Epithelial cell of esophagus (primary cell): ENCODE results near the genes GPBAR1 and CRYBA2.

DNA sequence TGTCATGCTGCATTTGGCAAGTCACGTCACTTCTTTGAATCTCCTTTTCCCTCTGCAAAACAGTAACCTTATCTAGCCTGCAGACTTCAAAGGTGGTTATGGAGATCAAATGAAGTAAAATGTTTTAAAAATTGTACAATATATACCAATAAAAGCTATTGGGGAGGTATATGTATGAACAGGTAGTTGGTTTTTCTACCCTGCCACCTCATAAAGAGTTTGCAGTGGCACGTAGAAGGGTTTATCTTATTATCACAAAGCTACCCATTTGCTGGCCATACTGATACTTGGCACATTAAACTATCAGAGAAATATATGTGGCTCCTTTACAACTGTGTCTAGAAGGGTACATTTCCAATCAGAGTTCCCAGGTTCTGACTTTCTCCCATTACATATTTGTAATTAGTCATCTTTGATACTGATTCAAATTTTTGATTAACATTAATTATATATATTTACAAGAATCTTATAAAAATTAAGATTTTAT is 21.0 kb downstream of the ARPC2 start:
- RRBS, result no CpG with 5 or more reads among the region's 2 CpGs

DNA sequence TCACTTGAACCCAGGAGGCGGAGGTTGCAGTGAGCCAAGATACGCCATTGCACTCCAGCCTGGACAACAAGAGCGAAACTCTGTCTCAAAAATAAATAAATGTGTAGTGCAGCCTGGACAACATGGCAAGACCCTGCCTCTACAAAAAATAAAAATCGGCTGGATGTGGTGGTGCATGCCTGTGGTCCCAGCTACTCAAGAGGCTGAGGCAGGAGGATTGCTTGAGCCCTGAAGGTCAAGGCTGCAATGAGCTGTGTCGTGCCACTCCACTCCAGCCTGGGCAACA is 4.3 kb upstream of the GPBAR1 start:
- RRBS, result no CpG with 5 or more reads among the region's 5 CpGs

GRCh38 chr2:218260589-218261355 is at the start of gene GPBAR1:
TSS of gene GPBAR1 (plus strand) at chr2:218261015.
- RRBS, result no CpG with 5 or more reads among the region's 9 CpGs

GRCh38 chr2:218549549-218550056 is 18.5 kb downstream of the USP37 start:
- RRBS, result no CpG with 5 or more reads among the region's 8 CpGs

DNA sequence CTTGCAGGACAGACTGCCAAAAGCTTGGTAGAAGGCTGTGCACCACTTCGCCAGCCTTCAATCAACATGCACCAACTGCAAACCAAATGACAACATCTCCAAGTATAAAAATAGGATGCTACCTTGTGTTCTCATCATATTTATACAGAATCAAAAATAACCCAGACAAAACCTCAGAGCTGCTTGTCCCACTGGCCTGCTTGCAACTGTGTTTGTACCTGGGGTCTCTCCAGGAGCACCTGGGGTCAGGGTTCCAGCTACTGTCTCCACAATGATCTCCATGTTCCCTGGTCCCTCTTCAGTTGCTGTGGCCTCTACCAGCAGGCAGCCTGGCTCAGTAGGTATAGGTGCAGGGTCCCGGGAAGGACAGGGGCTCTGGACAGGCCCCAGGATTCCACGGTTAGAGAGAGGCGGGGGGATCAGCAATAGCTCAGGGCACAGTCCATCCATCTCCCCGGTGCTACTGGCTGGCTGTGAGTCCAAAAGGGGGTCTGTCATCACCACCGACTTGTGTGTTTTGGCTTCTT is 3.4 kb downstream of the ZNF142 start:
- RRBS, result 60% methylated on average over 2 of the region's 6 CpGs

- RRBS, result no CpG with 5 or more reads among the region's 4 CpGs
Observed at GRCh38 chr2:218679048-218679476, 7.2 kb downstream of the STK36 start.

- RRBS, result no CpG with 5 or more reads among the region's 8 CpGs
Observed at GRCh38 chr2:218847489-218847895, 12.1 kb upstream of the WNT6 start.

DNA sequence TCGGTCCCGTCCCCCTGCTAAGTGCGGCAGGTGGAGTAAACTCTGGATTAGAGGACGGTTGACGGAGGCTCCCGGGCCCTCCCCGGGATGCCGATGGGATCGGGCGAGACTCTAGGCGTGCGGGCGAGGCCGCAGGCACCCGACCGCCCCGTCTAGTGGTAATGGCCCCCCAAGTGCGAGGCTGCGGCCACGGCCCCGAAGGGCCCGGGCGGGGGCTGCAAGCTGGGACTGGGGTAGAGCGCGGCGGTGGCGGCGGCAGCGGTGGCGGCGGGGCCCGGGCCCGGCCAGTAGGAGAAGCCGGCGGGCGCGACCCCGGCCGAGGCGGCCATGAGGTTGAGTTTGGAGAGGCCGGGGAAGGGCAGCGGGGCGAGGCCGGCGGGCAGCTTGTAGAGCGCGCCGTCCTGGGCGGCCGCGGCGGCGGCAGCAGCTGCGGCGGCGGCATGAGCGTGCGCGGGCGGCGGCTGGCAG is 3.4 kb downstream of the FEV start:
- RRBS, result 3% methylated on average over 3 of the region's 61 CpGs

DNA sequence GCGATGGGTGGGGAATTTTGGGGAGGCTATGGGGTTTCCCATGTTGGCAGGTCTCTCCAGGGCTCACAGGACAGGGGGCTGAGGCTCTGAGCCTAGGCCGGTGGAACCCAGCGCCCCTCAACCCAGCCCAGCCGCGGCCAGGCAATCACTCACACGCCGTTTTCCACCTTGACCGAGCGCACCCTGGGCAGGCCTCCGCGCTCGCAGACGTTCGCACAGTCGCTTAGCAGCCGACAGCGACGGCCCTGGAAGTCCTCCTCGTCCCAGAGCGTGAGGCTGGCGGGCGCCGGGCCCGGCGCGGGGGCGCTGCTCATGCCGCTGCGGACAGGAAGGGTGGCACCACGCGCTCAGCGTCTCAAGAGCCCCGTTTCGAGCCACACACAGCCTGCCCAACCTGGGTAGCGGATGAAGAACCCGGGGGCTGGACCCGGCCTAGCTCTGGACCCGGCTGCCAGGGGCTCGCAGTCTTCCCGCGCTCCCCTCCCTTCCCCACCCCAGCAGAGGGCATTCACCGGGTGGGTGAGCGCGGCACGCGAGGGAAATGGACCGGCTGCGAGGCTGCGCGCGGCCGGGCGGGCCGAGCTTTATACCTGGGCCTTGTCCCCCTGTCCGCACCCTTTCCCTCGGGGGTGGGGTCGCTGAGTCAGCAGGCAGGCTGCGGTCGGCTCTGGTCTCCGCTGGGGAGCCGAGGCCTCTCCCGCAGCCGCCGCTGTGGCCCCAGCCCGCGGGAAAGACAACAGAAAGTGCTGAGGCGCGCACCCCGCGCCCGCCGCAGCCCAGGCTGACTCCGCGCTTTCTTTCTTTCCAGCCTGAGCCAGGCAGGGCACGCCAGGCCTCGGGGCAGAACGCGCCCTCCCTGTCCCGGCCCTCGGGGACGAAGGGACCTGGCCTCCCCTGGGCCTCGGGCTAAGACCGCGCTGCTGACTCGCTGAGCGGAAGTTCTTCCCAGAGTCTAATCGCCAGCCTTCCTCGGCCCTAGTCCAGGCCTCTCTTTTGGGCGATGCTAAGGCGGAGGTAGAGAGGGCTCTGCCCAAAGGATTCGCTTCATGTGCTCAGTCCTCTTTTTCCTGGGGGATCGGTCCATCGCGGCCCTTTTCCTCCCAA is at the start of gene CRYBA2:
Gene CRYBA2, minus strand, starts transcription at position 560 of the 1,104 bp plus-strand sequence.
- RRBS, result 7% methylated on average over 5 of the region's 94 CpGs

GRCh38 chr2:218999706-219000921 is 6.9 kb upstream of the CRYBA2 start:
- RRBS, result no CpG with 5 or more reads among the region's 17 CpGs

- RRBS, result 4% methylated on average over 4 of the region's 31 CpGs
Observed at GRCh38 chr2:219001866-219002383, 8.7 kb upstream of the CRYBA2 start.

DNA sequence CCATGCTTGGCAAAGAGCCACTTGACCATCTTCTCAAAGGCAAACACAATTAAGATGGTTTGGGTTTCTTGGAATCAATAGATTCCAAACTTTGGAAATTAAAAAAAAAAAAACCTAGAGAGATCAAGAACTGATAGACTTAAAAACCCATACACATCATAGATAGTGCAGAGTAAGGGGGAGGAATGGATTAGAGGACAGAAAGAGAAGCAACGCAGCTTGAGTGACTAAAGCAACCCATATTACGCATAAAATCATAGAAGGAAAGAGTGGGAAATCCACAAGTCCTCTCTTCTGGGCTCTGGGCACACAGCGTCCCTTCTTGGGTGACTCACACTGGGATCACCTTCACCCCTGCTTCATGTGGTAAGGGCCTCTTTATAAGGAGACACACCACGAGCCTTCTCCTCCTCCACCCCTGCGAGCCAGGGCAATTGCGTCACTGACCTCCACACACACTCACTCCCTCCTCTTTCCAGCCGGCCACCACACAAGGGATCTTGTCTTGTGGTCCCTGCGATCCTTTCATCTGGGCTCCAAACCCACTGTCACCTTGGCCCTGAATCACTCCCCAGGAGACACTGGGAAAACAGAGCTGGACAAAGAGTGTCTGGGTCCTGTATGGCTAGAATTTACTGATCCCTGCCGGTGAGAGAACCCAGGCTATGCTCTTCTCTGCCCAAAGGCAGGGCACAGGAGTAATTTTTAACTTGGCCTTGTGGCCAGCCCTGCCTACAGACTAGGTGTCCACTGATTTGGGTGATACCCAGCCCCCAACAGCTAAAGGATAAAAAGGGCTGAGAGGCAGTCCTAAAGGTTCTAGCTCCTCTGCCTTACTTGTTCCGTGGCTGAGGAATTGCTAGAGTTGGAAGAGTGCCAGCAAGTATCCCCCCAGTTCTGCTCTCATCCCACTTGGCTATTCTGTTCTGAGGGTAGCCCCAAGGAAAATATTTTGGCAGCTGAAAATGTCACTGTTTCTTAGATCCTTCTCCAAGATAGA is 35.3 kb downstream of the NHEJ1 start:
- RRBS, result no CpG with 5 or more reads among the region's 10 CpGs

DNA sequence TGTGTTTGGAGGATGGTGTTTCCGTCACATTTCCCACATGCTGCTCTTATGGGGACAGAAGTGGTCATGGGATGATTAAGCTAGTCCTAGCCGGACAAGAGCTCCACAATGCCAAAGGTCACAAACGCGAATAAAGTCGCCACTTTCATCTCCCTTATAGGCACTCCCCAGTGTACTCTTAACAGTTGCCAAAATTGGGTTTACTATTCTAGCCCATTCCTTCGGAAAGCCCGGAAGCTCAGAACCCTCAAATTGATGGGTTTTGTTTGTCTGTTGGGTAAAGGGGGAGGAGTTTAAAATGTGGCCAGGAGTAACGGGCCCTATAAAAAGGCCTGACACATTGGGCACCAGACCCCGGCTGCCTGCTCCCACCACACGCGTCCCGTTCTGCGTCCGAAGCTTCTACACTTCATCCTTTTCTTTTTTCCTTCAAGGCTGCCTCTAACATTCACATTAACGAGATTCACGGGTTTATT is 924 bp downstream of the NHEJ1 start:
- RRBS, result no CpG with 5 or more reads among the region's 16 CpGs

DNA sequence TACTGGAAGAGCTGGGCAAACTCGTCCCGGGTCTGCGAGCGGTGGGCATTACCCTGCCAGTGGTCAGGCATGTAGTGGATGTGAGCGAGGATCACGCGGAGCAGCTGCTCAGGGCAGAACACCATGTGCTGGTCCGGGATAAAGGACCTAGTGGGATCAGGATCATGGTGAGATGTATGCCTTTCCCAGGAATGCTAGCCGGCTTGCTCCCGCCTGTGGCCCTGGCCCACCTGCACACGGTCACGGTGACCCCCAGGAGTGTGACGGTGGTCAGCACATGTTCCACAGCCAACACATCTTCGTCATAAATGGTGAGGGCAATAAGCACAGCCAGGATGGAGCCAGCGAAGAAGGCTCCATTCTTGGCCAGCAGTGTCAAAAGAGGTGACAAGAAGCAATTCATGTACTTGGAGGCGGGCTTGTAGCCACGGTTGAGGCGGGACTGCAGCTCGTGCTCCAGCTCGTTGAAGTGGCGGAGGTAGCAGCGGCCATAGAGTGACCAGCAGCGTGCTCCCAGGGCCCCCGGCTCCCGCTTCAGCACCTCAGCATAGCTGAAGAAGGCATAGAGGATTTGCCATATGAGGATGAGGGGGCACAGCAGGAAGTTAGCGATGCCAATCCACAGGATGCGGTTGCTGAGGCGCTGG is 5.2 kb upstream of the ABCB6 start:
- RRBS, result 88% methylated on average over 1 of the region's 28 CpGs

- RRBS, result no CpG with 5 or more reads among the region's 7 CpGs
Observed at GRCh38 chr2:219249064-219250141, 3.6 kb upstream of the TUBA4B start.

- RRBS, result 2% methylated on average over 7 of the region's 18 CpGs
Observed at GRCh38 chr2:219387203-219387536, 542 bp downstream of the DNPEP start.

- RRBS, result no CpG with 5 or more reads among the region's 21 CpGs
Observed at GRCh38 chr2:219404206-219405494, 13.5 kb upstream of the DES start.

GRCh38 chr2:219423015-219423483 is 4.9 kb downstream of the DES start:
- RRBS, result no CpG with 5 or more reads among the region's 7 CpGs

GRCh38 chr2:219435756-219436058 is 1.1 kb downstream of the SPEG start:
- RRBS, result no CpG with 5 or more reads among the region's 4 CpGs